Kidney epithelial cell (primary cell): ENCODE measurements around a stretch of chr1.

DNA sequence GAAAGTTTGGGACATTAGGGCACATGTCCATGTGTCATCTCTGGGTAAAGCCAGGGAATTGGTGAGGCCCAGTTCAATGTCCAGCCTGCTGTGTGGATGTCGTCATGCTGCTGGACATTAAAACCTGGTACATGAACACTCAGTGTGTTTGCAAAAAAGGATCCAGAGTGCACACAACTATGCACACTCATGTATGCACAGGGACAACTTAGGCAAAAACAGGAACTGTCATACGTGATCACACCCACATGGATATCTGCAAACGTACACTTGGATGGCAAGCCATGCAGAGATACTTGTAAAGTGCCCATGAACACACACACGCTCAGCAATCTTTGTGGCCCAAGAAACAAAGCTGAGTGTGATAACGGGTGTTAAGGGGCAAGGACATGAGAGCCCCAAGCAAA, 47.9 kb upstream of the NEK2 start:
- RAMPAGE, long total RNA, result no peak
- RRBS, result no CpG with 5 or more reads among the region's 5 CpGs

GRCh38 chr1:211749086-211749624, 73.7 kb upstream of the NEK2 start:
- RAMPAGE, long total RNA, result no peak
- RRBS, result no CpG with 5 or more reads among the region's 5 CpGs

GRCh38 chr1:211958049-211958490, 77.3 kb downstream of the INTS7 start:
- RAMPAGE, long total RNA, result no peak
- RRBS, result no CpG with 5 or more reads among the region's 1 CpG

GRCh38 chr1:212187840-212188358, 97.3 kb upstream of the PPP2R5A start:
- RAMPAGE, long total RNA, result no peak
- RRBS, result 98% methylated on average over 3 of the region's 7 CpGs

DNA sequence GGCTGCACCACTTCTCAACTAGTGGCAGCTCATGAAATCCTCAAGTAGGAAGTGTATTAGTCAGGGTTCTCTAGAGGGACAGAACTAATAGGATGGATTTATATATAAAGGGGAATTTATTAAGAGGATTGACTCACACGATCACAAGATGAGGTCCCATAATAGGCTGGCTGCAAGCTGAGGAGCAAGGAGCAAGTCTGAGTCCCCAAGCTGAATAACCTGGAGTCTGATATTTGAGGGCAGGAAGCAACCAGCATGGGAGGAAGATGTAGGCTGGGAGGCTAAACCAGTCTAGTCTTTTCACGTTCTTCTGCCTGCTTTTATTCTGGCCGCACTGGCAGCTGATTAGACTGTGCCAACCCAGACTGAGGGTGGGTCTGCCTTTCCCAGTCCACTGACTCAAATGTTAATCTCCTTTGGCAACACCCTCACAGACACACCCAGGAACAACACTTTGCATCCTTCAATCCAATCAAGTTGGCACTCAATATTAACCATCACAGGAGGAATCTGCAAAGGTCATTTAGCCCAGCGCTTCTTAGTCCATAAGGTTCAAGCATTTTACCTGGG, 52.9 kb upstream of the PPP2R5A start:
- RAMPAGE, long total RNA, result no peak
- RRBS, result no CpG with 5 or more reads among the region's 4 CpGs

- RAMPAGE, long total RNA, result no peak
- RRBS, result no CpG with 5 or more reads among the region's 1 CpG
These were observed 47.6 kb upstream of the PPP2R5A start for GRCh38 chr1:212237606-212238059.

GRCh38 chr1:212284342-212284555, 961 bp upstream of the PPP2R5A start:
- RAMPAGE, long total RNA, result no peak
- RRBS, result no CpG with 5 or more reads among the region's 5 CpGs

GRCh38 chr1:212288907-212289599, 3.8 kb downstream of the PPP2R5A start:
- RAMPAGE, long total RNA, result no peak

- RAMPAGE, long total RNA, result no peak
- RRBS, result no CpG with 5 or more reads among the region's 7 CpGs
These were observed 62.7 kb downstream of the PPP2R5A start for GRCh38 chr1:212347685-212348628.

- RAMPAGE, long total RNA, result no peak
- RRBS, result no CpG with 5 or more reads among the region's 6 CpGs
These were observed 63.9 kb downstream of the PPP2R5A start for GRCh38 chr1:212348966-212349566.

DNA sequence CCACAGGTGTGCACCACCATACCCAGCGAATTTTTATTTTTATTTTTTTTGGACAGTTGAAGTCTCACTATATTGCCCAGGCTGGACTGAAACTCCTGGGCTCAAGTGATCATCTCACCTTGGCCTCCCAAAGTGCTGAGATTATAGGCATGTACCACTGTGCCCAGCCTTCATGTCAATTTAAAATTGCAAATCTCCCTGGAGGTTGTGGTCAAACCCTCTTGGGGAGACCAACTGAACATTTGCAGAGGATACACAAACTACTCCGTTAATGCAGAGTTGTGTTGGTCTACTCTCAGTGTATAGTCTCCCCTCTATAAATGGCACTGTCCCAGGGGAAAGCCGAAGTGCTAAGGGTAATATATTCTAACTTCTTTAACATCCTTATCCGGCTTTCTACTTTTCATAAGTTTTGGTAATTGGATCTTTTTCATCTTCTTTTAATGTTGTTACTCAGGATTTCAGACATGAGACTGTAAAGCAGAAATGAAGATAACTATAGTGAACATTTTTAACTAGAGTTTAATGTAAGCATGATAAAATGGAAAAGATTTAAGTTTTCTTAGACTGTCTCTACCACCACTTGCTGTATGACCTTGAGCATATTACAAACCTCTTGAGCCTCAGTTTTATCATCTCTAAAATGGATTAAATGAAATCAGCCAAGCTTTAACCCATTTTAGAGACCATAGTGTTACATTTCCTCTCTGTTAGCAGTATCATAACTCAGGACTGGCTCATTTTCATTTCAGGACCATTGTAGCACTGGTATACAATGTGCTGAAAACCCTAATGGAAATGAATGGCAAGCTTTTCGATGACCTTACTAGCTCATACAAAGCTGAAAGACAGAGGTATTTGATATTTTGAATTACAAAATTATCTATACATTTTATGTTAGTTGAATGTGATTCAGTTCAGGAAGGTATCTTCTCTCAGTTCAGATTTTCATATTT, 56.5 kb downstream of the PACC1 start:
- RAMPAGE, long total RNA, result no peak
- RRBS, result no CpG with 5 or more reads among the region's 5 CpGs

DNA sequence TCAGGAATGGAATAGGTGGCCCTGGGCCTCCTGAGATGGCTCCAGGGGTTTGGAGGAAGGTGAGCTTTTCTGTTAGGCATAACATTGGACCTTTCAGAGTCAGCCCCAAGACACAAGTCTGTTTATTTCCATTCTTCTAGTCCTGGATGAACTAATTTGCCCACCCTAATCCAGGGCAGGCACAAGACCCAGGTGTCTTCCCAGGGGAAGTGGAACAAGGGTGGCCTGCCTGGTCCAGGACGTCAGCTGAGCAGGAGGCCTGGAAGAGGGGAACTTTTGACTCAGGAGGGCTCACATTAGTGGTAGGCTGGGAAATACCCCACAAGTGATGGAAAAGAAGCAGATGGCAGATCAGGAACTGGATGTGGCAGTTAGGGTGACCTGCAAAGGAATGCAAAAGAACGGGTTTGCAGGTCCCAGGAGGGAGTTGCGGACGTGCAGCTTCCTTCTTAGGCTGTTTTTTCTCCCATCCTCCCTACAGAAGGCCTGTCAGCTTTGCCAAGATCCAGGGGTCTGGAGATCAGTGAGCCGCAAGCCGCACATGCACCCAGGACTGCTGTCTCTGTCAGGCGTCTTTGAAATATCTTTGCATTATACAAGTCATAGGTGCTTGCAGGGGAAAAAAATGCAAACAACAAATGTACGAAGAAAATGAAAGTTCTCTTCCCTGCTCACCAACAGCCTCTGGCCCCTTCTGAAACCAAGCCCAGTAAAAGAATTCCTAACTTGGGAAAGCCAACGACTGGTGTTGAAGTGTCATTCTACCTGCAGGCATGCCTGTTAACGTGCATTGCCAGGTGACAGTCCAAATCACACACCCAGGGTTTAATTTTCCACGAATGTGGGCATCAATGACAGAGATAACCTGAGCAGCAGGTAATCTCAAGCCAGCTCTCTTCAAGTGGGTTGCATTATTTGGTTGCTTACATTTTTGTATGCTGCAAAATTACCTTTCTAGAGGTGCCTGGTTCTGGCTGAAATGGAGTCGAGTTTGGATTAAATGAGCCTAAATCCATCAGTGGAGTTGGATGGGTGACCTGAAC, 34.3 kb downstream of the NENF start:
- RAMPAGE, long total RNA, result no peak
- RRBS, result no CpG with 5 or more reads among the region's 12 CpGs

DNA sequence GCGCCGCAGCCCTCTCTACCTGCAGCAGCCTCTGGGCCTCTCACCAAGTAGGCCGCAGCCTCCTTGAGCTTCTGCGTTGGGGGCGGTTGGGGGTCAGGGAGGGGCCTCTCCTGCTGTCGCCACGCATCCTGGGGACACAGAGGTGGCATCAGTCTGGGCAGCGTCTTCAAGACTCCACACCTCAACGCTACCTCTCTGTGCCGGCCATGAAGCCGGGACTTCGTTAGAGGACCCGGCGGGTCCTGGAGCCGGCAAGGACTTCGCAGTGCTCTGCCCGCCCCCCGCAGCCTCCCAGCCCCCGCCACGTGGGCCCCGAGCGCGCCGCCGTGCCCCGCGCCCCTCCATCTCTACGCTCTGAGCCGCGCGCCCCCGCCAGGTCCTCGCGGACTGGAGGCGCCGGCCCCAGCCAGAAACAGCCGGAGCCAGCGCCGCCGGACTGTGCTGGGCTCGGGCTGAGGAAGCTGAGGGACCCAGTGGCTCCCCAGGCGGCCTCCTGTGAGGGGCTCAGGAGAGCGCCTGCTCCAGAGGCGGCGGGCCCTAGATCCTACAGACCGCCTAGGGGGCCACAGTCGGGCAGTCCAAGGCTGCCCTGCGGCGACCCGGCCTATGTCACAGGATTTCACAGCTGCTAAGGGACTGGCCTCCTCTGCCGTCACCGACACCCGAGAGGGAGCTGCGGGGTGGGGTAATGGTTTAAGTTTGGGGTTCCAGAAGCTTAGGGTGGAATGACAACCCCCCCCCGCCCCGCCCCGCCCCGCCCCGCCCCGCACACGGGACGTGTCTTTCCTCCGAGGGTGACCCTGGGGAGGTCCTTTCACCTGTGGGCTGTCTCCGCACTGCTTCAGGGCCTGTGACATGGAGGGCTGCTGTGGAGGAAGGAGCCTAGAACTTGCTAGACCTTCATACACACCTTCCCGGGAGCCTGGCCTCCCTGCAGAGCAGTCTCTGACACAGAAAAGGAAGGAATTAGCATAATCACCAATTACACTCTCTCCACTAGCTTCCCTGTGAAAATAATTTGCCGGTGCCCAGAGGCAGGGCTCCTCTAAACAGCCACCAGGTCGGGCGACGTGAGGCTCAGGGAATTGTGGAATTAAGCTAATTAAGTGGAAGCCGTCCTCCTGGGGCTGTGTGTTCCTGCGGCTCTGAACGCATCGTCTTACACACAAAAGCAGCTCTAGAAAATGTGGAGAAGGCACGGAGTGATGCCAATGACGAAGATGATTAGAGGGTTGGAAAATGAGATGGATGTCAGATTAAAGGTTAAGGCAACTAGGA, 82.2 kb downstream of the NENF start:
- RAMPAGE, long total RNA, result no peak
- RRBS, result no CpG with 5 or more reads among the region's 75 CpGs

GRCh38 chr1:212609694-212610237, 1.2 kb downstream of the ATF3 start:
- RAMPAGE, long total RNA, result no peak
- RRBS, result no CpG with 5 or more reads among the region's 15 CpGs

DNA sequence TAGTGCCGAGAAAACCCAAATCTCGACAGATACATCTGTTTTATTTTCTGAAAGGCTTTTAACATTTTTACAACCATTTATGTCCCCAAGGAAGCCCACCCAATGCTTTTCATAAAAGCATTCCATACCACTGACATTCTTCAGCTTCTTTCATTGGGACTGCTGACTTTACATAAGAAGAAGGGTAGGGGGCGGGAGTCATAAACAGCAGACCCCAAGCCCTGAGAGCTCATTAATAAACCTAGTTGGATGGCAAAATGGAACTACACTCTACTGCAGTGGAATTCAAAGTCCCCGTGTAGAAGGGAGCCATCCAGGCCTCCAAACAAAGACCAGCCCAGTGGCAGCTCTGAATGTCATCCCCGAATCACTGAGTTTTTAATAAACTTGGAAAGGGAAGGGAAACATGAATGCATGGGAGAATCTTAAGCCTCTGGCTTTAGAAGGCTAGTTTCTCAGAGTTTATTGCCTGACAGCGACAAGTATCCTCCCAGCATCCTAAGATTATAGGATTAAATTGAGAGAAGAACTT, 3.6 kb downstream of the ATF3 start:
- RAMPAGE, long total RNA, result no peak
- RRBS, result no CpG with 5 or more reads among the region's 6 CpGs

GRCh38 chr1:212616926-212617398, 7.3 kb upstream of the GARIN4 start:
- RAMPAGE, long total RNA, result no peak
- RRBS, result no CpG with 5 or more reads among the region's 4 CpGs

DNA sequence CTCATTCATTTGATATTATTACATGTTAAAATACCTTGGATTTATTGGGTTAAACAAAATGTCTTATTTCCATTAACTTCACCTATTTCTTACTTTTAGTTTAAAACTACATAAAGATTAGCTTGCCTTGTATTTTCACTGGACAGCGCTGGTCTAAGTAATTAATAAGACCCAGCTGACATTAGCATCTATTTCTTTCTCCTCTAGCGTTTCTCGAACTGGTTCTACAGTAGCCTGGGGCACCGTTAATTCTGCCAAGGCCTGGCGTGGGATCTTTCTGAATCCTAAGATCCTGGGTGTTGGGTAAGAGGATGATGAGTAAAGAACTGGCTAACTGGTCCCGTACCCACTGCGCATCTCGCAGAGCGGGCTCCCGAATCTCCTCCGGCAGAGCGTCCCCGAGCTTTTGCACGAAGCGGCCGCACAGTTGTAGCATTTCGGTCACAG, 370 bp downstream of the NSL1 start:
- RAMPAGE, long total RNA, result no peak
- RRBS, result no CpG with 5 or more reads among the region's 17 CpGs

DNA sequence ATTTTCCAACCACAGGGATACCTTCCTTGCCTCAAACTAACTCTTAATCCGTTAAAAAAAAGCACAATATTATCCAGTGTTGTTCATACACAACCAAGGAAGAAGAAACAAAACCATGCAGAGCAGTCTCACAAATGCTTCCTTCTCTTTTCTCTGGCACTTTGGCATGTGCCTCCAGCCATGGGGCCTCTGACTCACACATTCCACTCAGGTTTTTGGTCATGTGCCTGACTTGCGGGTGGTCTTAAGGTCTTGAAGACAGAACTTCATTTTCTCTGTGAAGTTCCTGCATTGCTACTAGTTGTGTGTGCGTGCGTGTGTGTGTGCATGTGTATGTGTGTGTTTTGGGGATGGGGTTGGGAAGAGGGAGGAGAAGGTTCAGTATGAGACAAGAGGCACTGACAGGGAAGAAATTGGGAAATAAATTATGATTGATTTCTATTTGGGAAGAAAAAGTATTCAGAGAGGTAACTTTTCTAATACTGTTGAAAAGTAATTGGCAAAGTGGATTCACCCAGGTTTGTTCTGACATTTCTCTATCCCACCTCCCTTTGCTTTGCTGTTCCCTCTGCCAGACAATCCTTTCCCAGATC, 276.3 kb downstream of the RPS6KC1 start:
- RAMPAGE, long total RNA, result no peak
- RRBS, result no CpG with 5 or more reads among the region's 4 CpGs

DNA sequence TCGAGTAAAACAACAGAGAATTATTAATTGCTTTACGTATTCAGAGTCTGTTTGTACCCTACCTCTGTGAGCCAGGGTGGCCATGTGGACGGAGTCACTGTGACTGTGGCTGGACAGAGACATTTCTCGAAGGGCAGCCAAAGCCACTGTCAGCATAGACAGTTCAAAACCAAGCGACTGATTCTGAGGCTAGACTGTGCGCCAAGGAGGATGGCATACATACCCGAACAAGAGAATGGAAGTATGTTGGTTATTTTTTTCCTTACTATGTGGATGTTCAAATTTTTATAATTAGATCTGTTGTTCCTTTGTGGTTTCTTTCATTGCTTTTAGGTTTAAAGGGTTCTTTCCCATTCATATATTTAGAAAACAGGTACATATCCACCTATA, 390.9 kb upstream of the PROX1 start:
- RAMPAGE, long total RNA, result no peak
- RRBS, result no CpG with 5 or more reads among the region's 7 CpGs

DNA sequence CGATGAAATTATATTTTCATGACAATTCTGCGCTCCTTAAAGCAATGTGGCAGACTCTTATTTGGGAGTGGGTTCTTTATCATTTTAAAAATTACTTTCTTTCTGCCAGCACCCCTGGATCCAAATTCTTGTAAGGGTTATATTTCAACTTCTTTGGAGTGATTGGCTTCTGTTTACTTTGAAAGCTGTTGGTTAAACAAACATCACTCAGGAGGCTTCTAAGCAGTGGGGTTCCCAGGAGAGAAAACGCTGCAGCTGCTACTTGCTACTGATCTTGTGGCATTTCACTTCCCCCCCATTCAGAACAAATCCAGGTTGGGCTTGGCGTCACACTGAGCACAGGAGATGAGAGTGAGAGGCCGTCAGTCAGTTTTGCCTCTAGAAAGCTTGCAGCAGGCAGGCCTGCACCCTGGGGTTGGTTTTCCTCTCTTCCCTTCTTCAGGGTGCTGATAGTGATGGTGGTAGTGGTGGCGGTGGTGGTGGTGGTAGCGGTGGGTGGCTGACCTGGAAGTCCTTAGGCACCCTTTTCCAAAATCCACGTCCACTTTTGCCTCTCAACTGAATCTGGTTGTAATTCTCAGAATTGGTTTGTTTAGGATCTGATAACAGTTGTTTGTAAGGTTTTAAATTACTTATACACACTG, 3.4 kb upstream of the PROX1 start:
- RAMPAGE, long total RNA, result no peak
- RRBS, result no CpG with 5 or more reads among the region's 8 CpGs